NB4 (cell line): ENCODE results near the genes TMPRSS11A, TMPRSS11F and UGT2B10.

- RRBS: no CpG with 5 or more reads among the region's 15 CpGs
These were observed 567.2 kb downstream of the ADGRL3 start for GRCh38 chr4:61767224-61767882.

DNA sequence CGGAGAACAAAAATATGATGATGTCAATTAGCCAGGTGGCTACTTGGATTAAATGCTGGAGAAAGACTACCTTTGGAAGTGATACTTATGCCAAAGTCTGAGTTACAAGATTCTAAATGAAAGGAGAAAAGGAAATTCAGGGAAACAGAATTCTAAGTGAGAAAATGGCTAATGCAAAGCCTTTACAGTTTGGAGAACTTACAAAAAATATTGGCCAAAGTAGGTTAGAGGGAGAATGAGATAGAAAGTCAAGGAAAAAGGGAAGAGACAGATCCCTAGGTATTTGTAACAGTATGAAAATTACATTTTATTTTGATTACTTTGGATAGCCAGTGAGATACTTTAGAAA lies 840.6 kb downstream of the ADGRL3 start:
- RRBS: no CpG with 5 or more reads among the region's 1 CpG

- RRBS: 74% methylated on average over 3 of the region's 11 CpGs
These were observed 904.8 kb upstream of the EPHA5 start for GRCh38 chr4:66574900-66575649.

GRCh38 chr4:67513992-67514434 lies 31.3 kb downstream of the CENPC start:
- RRBS: no CpG with 5 or more reads among the region's 1 CpG

DNA sequence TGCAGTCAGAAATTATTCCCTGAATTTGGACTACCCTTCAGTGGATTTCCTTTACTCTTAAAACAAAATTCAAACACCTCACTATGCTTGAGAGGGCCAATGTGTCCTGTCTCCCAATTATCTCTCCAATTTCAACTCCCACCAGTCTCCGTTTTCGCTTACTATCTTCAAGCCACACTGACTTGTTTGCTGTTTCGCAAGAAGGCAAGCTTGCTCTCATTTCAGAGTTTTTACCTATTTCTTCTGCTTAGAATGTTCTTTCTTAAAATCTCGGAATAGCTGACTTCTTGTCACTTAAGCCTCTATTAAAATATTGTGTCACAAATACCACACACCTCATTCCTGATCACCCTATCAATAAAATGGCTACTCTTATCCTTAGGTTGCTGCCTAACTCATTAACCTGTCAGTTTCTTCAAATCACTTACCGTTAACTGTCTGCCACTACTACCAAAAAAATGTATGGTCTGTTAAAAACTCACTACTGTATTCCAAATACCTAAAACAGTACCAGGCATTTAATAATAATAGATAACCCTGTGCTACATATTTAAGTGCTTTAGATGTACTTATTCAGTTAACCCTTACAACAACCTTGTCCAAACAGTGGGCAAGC lies 3.0 kb downstream of the UBA6 start:
- RRBS: no CpG with 5 or more reads among the region's 5 CpGs

- RRBS: no CpG with 5 or more reads among the region's 3 CpGs
These were observed at the start of gene TMPRSS11A for GRCh38 chr4:67963274-67963654. Gene TMPRSS11A, minus strand, starts transcription at chr4:67963493.

GRCh38 chr4:68129545-68130178 lies at the start of gene TMPRSS11F:
Gene TMPRSS11F, minus strand, starts transcription at chr4:68129869.
- RRBS: no CpG with 5 or more reads among the region's 3 CpGs

GRCh38 chr4:68217642-68218310 lies 27.7 kb downstream of the TMPRSS11B start:
- RRBS: no CpG with 5 or more reads among the region's 3 CpGs

DNA sequence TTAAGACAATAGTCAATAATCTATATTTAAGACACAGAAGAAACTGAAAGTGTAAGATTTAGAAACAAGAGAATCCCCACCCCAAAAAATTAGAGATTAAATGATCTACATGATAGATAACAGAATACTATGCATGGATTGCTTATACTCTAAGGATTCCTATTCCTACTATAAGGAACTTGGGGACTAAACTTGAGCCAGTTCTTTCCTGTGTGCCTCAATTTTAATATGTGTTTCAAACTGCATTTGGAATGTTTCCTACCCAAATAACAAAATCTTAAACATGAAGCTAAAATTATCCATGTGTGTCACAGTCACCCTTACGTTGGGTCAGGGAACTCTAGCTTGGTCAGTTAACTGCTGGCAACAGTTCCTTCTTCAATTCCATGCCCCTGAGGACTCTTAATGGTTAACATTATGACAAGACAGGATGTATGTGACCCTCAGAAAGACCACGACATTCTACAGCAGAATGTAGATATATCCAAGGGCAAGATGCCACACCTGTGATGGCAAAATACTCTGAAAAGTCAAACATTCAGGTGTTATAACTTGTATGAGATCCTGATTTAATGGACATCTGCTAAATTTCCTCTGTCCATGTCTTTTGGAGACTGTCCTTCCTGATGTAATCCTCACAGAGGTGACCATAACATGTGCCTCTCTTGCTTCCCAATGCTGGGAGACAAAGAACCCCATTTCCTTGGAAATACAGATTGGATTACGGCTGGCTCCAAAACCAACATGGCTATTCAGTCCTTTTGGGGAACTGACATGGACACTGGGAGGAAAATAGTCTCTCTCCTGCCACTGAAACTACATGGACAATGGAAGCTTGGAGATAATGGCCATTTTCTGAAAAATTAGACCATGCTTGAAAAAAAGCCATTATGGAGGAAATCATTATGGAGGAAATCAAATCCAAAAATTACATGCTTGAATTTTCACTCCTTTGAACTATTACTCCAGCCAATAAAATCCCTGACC lies 39.2 kb downstream of the YTHDC1 start:
- RRBS: no CpG with 5 or more reads among the region's 3 CpGs

DNA sequence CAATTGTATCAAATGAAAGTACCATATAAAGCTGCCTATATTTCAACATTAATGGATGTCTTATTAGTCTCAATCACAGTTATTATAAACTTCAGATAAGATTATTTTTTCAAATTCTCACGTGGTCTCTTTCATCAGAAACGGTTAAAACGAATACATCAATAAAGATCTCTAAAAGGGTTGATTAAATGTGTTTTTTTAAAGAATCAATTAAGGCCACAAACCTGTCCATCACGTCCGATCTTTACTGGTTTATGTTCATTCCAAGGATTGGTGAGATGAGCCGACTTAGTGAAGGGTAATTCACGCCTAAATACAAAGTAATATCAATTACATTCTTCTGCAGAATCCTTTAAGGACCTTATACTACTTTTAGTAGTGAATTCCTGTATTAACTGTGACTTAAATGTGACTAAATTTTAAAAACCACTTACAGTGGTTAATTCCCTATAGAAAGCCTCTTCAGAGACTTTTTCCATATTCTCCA lies 25.9 kb downstream of the YTHDC1 start:
- RRBS: no CpG with 5 or more reads among the region's 7 CpGs

DNA sequence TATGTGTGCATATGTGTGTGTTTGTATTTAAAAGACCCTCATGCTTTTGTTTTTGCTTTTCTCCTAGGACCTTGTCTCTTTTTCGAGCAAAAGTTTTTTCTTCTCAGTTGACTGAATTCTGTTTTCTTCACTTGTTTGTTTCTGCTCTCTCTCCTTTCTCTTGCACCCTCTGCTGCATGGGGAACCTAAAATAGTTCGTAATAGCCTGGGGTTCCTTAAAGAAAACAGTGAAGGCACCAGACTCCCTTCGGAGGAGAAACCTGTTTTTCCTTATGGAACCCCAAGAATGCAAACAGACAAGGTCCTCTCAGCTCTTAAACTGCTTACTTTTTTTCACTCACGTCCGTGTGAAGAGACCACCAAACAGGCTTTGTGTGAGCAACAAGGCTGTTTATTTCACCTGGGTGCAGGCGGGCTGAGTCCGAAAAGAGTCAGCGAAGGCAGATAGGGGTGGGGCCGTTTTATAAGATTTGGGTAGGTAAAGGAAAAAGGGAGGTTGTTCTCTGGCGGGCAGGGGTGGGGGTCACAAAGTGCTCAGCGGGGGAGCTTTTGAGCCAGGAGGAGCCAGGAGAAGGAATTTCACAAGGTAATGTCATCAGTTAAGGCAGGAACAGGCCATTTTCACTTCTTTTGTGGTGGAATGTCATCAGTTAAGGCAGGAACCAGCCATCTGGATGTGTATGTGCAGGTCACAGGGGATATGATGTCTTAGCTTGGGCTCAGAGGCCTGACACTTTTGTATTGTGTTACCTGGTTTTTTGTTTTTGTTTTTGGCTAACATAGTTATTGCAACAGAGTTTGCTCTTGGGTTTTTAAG lies 40.2 kb upstream of the TMPRSS11E start:
- RRBS: no CpG with 5 or more reads among the region's 11 CpGs

DNA sequence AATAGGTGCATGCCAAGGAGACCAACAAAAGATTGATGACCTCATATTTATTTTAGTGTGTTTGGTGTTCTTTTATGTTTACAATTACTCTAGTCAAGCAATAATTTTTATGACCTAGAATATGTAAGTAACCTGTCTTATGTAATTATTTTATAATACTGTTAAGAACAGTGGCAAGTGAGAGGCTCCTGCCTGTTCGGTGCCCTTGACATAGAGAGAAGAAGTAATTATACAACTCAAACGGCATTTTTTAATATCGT lies 232 bp upstream of the UGT2B15 start:
- RRBS: no CpG with 5 or more reads among the region's 3 CpGs

- RRBS: no CpG with 5 or more reads among the region's 3 CpGs
These were observed at the start of gene UGT2B10 for GRCh38 chr4:68815817-68816303. Gene UGT2B10, plus strand, starts transcription at chr4:68815994.

- RRBS: no CpG with 5 or more reads among the region's 11 CpGs
These were observed 45.1 kb upstream of the UGT2B7 start for GRCh38 chr4:69051023-69051682.

DNA sequence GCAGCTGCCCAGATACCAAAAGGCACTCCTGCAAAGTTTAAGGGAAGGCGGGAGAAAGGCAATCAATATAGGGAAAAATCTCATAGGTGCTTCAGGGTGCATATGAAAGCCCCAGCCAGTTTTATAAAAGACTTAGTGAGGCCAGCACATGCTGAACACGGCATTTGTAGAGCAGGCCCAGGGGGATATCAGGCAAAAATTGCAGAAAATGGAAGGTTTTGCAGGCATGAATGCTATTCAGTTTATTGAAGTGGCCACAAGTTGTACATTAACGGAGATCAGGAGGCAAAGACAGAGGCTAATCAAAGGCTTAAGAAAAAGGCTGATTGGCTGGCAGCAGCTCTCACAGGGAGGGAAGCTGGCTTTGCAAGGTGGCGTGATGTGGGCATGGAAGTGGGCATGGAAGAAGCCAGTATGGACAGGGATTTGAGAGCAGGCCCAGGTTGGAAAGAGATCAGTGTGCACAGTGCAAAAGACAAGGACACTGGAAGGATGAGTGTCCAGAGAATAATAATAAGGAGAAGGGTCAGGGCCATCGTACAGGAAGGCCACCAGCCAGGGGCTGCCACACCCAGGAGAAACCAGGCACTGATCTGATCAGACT lies 37.7 kb upstream of the UGT2B7 start:
- RRBS: no CpG with 5 or more reads among the region's 5 CpGs

DNA sequence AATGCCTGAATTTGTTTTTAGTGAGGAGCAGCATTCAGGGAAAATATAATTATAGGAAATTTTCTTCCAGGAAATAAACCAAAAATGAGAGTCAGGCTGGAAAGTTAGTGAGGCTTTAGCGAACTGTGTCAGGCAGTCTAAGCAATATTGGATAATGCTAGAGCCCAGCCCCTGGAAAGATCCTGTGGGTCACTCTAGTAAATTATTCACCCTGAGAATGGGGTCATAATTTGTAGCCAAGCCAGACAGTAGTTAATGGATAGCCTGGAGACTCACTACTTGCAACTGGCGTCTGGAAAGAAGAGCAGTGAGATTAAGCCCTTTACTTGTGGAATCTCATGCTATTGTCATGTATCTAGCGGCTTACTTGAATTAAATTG lies 48.2 kb downstream of the UGT2B11 start:
- RRBS: no CpG with 5 or more reads among the region's 3 CpGs

DNA sequence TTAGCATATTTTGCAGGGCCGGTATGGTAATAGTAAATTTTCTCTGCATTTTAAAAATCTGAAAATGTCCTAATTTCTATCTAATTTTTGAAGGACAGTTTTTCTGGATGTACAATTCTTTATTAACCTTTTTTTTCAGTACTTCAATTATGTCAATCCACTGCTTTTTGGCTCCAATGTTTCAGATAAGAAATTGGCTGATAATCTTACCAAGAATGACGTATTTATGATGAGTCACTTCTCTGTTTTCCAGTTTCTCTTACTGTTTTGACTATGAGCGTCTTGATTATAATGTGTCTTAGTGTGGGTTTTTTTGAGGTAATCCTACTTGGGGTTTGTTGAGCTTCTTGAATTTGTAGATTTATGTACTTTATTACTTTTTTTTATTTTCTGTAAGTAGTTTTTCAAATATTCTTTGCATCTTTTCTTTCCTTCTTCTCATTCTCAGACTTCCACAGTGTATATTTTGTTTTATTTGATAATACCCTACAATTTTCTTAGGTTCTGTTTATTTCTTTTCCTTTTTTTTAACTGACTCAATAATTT lies 47.2 kb downstream of the UGT2B11 start:
- RRBS: no CpG with 5 or more reads among the region's 3 CpGs

GRCh38 chr4:69430785-69431322 lies 64.9 kb downstream of the UGT2B4 start:
- RRBS: 100% methylated on average over 1 of the region's 14 CpGs

GRCh38 chr4:69713378-69714011 lies 46.9 kb downstream of the SULT1B1 start:
- RRBS: no CpG with 5 or more reads among the region's 2 CpGs

- RRBS: no CpG with 5 or more reads among the region's 6 CpGs
These were observed 1.2 kb downstream of the SULT1B1 start for GRCh38 chr4:69759001-69759911.